Type B pancreatic cell (in vitro differentiated cells): Measurements from ENCODE around the genes MRI1 and ZSWIM4.

GRCh38 chr19:13104120-13105162 is 1.8 kb upstream of the LYL1 start:
- PRO-cap: no peak

DNA sequence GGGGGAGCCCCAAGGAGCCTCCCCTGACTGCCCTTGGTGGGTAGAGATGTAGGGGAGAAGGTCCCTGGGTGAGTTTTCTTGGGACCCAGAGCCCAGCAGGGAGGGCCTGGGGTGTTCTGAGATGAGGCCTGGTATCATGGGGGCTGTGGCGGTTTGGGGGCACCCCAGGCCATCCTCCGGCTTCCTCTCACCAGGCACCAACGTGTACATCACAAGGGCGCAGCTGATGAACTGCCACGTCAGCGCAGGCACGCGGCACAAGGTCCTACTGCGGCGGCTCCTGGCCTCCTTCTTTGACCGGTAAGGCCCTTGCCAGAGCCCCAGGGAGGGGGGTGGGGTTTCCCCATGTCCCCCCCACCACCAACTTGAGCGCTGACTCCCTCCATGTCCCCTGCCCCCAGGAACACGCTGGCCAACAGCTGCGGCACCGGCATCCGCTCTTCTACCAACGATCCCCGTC is 13.1 kb downstream of the STX10 start:
- PRO-cap: no peak

GRCh38 chr19:13156834-13157437 is 6.7 kb downstream of the IER2 start:
- PRO-cap: no peak

- PRO-cap: no peak
Observed at GRCh38 chr19:13234534-13234889, 84.3 kb downstream of the IER2 start.

- PRO-cap: no peak
Observed at GRCh38 chr19:13459143-13459735, 47.0 kb downstream of the CACNA1A start.

DNA sequence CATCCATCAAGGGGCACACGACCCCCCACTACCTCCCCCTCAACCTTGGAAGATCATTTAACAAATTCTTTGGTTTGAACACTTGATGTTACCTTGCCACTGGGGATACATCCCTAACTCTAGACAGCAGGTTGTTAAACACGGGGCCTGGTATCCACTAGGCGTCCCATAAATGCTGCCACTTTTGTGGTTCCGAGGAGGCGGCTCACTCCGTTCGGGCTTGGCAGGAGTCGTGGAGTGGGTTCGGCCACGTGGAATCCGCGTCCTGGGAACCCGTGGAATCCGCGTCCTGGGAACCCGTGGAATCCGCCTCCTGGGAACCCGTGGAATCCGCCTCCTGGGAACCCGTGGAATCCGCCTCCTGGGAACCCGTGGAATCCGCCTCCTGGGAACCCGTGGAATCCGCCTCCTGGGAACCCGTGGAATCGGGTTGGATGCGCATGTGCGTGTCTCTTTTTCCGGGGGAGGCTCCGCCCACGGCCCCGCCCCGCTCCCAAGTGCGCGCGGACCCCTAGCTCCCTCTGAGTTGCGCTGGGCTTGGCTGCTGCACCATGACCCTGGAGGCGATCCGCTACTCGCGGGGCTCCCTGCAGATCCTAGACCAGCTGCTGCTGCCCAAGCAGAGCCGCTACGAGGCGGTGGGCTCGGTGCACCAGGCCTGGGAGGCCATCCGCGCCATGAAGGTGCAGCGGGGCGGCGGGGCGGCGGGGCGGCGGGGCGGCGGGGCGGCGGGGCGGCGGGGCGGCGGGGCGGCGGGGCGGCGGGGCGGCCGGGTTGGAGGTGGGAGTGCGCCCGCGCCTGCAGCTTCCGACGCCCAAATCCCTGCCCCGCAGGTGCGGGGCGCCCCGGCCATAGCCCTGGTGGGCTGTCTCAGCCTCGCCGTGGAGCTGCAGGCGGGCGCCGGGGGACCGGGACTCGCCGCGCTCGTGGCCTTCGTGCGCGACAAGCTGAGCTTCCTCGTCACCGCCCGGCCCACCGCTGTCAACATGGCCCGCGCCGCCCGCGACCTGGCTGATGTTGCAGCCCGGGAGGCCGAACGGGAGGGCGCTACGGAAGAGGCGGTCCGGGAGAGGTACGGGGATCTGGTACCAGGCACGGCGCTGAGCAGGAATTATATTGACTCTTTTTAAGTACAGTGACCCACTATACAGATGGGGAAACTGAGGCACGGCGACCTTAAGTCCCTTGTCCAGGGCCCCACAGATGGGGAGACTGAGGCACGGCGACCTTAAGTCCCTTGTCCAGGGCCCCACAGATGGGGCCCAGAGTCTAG is at the start of gene MRI1:
TSS of gene MRI1 (plus strand) at position 485 of the 1,273 bp plus-strand sequence.
- PRO-cap: bidirectional peak, plus-strand start at position 524 of the sequence, minus-strand start at position 307 of the sequence

DNA sequence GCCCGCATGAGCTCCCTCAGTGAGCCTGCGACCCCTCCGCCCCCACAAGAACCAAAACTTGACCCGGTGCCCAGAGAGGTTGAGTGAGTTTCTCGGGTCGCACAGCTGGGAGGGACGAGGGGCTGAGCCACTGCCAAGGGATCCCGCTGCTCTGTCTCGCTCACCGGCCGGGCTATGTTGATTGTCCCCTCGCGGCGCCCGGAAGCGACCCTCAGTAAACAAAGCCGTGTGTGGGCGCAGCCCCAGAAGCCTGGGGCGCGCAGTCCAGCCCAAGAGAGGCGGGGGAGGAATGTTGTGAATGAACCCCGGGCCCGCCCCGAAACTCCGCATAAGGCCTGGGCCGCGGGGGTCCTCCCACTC is 410 bp upstream of the ZSWIM4 start:
- PRO-cap: bidirectional peak, plus-strand start outside the sequence, minus-strand start at position 153 of the sequence

GRCh38 chr19:13795213-13796273 is at the start of gene ZSWIM4:
ZSWIM4 (plus strand) TSS chr19:13795443.
- PRO-cap: bidirectional peak, plus-strand start at chr19:13795443, minus-strand start at chr19:13795005

DNA sequence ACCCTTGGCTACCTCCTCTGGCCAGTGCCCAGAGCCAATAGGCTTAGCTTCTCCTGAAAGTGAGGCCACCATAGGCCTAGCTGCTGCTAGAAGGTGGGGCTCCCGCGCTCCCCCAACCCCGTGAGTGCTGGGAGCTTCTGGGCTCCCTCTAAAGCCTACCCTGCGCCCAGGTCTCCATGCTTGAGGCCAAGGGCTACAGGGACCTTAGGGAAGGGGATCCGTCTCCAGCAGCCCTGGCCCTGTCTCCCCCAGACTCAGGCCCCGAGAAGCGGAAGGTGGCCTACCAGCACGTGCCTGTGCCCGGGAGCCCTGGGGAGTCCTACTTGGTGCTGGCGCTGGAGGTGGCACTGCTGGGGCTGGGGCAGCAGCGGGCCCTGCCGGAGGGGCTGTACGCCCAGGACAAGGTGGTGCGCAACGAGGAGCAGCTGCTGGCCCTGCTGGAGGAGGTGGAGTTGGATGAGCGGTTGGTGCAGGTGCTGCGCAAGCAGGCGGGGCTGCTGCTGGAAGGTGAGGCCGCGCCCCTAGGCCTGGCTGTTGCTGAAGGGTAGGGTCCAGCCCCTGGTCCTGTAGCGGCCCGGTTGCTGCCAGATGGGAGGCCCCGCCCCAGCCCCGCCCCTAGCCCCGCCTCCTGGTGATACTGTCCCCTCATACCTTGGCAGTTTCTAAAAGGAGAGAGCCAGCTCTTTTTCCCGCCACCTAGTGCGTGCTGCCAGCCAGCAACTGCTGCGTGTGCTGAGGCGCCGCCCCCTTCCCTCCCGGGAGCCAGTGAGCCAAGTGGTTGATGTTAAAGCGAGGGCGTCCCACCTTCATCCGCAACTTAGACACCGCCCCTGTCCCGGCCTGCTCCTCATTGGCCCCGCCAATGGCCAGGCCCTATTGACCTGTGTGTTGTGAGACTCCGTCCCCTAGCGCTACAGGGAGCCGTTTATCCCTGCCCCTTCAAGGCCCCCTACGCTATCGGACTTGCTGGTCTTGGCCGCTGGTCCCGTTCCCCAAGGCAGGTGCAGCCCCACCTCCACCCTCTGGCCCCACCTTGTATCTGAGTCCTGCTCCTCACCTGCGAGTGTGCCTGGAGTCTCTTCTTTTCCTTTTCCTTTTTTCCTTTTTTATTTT is 22.6 kb downstream of the ZSWIM4 start:
- PRO-cap: no peak

DNA sequence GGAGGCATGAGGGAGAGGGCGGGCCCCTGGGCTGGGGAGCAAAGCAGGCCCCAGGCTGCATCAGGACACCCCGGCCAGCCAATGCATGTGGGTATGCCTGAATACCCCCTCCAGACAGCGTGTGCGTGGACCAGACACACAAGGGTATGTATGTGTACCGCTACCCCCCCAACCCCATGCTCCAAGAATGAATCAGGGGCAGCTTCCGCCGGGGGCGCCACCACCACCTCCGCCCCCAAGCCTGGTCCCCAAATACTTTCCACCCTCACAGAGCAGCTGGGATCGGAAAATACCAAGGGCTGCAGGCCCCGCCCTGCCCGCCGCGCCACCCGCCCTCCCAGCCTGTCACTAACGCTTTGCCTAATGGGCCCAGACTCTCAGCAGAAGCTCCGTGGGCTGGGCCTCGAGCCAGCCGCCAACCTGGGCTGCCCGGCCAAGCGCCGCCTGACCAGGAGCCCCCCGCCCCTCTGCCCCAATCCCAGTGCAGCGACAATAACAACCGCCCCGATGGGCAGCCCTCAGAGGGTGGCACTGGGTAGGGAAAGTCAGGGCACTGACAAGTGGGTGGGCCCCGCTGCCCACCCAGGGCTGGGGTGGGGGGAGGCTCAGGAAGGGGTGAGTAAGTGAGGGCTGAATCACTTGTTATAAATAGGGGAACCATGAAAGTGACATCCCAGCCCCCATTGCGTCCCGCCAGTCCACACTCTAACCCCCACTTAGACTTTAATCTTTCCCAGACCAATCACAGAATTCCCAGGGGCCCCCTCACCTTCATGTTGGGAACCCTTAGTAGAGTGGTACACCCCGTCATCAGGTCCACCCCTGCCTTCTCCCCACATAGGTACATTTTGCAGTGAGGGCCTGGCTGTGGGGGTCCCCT is 37.2 kb upstream of the NANOS3 start:
- PRO-cap: bidirectional peak, plus-strand start at position 383 of the sequence, minus-strand start at position 143 of the sequence

- PRO-cap: bidirectional peak, plus-strand start at chr19:13865910, minus-strand start at chr19:13865640; unidirectional peak, minus-strand start at chr19:13866094
Observed at GRCh38 chr19:13865477-13866781, 11.0 kb upstream of the NANOS3 start.

DNA sequence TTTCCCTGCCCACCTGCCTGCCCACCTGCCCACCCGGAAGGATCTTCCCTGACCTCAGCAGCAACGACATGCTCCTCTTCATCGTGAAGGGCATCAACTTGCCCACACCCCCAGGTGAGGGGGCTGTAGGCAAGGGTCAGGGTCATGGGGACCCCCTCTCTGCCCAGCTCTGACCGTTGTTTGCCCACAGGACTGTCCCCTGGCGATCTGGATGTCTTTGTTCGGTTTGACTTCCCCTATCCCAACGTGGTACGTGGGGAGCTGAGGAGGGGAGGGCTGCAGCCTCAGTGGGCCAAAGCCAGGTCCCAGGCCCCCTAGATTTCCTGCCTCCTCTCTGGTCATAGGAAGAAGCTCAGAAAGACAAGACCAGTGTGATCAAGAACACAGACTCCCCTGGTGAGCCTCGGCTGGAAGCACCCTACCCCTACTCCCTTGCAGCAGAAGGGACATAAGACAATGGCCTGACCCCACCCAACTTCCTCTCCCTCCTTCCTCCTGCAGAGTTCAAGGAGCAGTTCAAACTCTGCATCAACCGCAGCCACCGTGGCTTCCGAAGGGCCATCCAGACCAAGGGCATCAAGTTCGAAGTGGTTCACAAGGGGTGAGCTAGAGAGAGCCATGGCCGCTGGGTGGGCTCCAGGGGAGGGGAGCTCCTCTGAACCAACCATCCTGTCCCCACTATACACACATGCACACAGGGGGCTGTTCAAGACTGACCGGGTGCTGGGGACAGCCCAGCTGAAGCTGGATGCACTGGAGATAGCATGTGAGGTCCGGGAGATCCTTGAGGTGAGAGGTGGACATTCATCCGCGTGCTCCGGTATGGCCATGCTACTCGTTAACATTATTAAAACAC is 11.5 kb downstream of the PODNL1 start:
- PRO-cap: no peak

DNA sequence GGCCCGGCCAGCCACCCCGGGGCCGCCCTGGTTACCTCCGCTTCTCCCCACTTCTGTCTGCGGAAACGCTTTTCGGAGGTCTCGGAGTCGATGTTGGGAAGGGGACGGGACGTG is 195 bp downstream of the RFX1 start:
- PRO-cap: no peak

DNA sequence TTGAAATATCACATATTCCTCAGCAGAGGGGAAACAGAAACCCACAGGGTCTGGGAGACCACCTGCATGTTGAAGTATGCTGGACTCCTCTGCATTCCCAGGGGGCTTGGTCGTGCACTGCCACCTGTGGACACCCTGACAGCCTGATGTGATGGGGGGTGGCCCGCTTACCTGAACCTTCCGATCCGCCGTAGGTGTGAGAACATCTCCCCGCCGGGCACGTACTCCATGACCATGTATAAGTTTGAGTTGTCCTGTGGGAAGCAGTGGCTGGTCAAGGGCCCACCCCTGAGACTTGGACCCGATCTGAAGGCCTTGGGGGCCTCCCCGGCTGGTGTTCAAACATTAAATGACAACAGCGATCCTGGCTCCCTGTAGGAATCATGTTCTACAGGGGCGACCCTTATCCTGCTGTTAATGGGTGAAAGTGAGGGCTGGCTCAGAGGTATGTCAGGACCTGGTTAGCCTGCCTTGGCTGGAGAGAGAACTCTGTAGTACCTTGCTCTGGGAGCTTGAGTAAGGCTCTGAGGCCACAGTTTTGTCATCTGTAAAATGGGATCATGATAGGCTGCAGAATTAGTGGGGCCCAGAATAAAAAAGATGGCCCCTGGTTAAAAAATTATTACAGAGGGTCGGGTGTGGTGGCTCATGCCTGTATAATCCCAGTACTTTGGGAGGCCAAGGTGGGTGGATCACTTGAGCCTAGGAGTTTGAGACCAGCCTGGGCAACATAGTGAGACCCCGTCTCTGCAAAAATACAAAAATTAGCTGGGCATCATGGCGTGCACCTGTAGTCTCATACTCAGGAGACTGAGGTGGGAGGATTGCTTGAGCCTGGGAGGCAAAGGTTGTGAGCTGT is 15.3 kb upstream of the C19orf67 start:
- PRO-cap: no peak

GRCh38 chr19:14114720-14115338 is 2.7 kb downstream of the PRKACA start:
- PRO-cap: no peak

DNA sequence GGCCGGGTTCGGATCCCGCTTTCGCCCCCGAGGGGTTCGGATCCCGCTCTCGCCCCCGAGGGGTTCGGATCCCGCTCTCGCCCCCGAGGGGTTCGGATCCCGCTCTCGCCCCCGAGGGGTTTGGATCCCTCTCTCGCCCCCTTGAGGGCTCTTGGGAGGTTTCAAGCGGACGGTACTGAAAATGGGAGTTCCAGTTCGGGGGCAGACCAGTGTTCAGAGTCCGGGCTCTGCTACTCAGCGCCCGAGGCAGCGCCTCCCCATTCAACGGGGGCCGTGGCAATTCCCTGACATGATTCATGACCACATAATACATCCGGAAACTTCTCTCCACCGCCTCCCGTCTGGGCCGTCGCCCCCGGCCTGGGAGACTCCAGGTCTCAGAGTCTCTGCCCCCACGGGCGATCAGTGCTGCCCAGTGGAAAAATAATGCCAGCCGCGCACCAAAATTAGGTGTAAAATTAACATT is 995 bp upstream of the ASF1B start:
- PRO-cap: no peak

DNA sequence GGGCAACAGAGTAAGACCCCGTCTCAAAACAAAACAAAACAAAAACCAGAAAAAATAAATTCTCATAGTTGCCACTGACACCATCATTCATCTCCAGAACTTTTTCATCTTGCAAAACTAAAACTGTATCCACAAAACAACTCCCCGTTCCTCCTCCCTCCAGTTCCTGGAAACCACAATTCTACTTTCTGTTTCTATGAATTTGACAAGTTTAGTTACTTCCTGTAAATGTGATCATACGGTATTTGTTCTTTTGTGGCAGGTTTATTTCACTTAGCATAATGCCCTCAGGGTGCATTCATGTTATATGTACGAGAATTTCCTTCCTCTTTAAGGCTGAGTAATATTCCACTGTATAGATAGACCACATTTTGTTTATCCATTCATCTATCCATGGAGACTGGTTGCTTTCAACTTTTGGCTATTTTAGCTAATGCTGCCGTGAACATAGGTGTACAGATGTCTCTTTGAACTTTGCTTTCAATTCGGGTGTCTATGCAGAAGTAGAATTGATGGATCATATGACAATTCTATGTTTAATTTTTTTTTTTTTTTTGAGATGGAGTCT is 13.1 kb upstream of the ADGRE5 start:
- PRO-cap: no peak

DNA sequence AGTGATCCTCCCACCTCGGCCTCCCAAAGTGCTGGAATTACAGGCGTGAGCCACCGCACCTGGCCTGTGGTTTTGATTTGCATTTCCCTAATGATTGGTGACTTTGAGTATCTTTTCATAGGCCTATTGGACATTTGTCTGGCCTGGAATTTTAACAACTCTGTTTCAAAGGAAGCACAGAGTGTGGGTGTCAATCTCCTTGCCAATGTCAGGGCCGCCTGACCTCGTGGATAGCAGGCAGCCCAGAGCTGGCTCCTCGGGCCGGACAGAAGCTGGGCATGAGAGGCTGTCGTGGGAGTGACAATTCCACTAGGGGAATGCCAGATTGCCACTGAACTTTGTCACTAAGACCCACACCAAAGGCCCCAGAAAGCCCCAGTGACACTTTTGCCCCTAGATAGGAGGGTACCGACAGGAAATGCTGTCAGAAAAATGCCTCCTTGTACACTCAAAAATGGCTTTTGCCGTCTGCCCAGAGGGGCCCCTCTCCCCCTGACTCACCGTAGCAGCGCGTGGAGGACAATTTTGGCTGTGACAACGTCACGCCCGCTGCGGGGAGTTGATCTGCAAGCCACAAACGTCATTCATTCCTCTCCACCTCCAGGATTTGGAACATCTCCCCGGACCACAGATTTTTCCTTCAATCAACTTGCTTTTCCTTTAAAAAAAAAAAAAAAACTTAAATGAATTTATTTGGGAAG is 11.7 kb upstream of the ADGRE5 start:
- PRO-cap: no peak

DNA sequence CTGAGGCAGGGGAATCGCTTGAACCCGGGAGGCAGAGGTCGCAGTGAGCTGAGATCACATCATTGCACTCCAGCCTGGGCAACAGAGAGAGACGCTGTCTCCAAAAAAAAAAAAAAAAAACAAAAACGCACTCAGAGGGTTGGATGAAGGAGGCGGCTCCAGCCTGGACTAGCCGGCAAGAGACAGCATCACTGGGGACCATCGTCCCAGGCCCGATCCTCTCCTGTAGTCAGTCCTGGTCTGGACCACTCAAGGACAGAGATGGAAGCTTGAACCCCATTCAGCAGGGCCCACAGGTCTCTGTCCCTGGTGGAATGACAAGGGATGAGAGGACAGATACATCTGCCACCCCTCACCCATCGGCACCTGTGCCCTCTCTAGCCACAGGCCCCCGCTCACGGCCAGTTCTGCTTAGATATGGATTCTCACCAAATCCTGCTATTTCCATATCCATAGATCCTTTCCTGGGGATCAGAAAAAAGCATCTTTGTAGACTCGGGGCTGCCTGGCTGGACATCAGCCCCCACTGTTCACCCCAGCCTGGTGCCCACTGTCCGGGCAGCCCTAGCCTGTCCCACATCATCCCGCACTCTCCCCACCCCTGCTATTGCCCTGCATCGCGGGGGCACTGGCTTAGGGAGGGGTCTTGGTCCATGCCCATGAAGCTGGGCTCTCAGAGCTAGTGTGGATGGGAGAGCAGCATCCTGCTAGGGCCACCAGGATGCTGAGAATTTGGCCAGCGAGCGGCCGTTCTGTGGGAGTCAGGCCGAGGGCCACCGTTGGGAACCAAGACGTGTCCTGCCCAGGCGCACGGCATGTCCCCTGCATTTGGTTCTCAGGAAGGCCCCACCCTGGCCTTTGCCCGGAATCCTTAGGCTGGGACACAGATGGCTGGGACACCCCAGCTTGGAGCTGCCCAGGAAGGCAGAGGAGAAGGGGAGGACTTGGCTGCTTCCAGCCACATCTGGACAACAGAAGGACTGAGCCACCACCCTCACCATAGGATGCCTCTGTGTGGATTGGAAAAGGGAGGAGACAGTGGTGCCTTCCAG is 14.3 kb downstream of the ADGRE5 start:
- PRO-cap: unidirectional peak, plus-strand start at position 133 of the sequence

DNA sequence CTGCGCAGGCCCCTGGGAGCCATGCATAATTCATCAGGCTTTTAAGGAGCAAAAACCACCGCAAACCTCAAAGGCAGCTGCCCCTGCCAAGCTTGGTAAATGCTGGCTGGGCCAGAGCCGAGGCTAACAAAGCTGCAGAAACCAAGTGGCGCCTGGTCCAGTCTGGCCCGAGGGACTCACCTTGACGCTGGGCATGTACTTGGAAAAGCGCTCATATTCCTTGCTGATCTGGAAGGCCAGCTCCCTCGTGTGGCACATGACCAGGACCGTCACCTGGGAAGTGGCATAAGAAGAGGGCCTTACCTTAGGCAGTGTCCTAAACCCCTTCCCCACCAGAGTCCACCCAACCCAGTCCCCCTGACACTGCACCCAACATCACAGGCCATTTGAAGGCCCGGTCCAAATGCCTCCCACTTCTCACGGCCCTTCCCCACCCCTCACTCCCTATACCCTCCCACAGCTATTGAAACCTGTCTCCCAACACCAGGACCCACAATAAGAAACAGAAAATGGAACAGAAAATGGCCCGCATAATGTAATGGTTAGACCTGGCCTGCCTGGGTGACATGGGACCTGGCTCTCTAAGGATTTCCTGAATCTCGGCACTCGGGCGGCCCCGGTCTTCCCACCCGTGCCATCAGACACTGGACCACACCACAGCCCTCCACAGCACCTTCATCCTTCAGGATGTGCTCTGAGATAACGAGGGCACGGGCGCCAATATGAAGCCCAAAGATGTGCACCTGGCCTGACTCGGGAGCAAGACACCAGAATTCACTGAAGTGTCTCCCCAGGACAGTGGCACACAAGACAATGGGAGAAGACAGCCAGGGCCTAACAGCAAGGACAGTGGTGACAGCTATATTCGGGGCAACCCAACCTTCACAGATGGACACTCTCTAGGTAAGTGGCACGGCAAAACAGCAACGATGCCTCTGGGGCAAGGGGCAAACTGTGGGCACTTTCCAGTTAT is 7.5 kb downstream of the DDX39A start:
- PRO-cap: no peak